Glomerular endothelial cell (primary cell): ENCODE results near the genes C16orf54, PAGR1, ASPHD1, PPP4C and MAPK3.

- RAMPAGE, long total RNA = no peak
Observed at GRCh38 chr16:29318457-29318800, 88.1 kb downstream of the NPIPB11 start.

- RAMPAGE, long total RNA = no peak
Observed at GRCh38 chr16:29607527-29608162, 55.4 kb upstream of the SPN start.

DNA sequence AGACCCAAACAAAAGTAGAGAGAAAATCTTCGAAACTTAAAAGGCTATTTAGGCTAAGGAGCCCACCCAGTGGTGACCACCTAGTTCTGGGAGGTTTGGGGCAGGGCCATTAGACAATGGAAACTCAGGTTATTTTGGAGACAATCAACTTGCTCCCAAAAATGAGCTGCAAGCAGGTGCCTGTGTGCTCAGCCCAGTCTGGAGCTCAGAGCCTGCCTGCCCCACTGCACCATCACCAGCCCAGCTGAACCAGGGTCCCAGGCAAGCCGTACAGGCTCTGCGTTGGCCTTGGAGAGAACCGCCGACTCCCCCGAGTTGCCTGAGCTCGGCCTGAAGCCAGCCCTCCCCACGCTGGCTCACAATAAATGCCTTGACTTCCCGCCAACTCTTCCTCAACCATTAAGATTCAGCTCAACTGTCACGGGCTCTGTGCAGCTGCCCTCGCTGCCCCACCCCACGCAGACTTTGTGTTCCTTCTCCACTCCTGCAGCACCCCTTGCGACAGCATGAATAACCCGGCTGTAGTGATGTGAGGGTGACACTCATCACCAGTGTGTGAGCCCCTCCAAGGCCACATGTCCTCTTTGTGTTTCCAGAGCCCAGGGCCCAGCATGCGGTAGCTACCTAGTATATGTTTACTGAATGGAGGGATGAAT is 4.9 kb upstream of the QPRT start:
- RAMPAGE, long total RNA = no peak

GRCh38 chr16:29745848-29746337 is at the start of gene C16orf54:
Gene C16orf54 (minus strand): TSS chr16:29745990.
- RAMPAGE, long total RNA = no peak

DNA sequence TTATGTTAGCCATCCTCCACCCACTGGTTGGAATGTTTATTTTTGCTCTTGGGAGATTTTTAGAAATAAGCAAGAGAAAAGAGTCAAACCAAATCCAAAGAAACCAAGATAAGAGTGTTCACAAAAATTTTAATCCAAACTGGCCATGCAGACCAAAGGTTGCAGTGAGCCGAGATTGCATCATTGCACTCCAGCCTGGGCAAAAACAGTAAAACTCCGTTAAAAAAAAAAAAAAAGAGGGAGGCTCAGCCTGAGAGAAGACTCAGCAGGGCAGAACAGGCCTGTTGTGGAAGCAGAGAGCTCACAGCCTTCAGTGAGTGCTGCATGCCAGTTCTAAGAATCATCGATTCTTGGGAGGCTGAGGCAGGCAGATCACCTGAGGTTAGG is 12.2 kb upstream of the C16orf54 start:
- RAMPAGE, long total RNA = no peak

DNA sequence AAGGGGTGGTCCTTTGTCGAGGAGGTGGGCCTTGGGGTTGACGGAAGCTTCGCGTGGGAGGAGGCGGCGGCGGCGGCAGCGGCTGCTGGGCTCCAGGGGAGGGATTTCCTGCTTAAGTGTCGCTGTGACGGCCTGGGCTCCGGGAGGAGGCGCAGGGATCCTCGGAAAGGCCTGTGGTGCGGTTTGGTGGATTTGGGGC is 1.6 kb downstream of the MAZ start:
- RAMPAGE, long total RNA = start-site peak on the plus strand centred at position 132 of the sequence, 47 bp wide, 77 and 103 reads in 2 replicates

DNA sequence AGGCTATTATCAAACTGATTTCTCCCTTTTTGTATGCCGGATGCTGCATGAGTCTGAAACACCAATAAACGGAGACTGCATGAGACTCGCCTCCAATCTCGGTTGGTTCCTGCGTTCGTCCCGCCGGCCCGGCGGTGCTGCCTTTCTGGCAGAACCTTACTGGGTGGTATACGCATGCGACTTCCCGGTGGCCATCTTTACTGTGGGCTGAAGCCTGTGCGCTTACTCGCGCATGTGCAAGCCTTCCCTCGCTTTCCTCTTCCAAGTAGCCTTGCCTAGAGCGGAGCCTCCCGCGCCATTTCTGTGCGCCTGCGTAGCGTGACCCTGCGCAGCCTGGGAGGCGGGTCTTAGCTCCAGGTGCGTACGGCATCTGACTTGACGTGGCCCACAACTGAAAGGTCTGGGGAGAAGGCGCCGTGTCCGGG is at the start of gene PAGR1:
Gene PAGR1, plus strand, starts transcription at position 356 of the 425 bp plus-strand sequence.
- RAMPAGE, long total RNA = start-site peak on the plus strand centred at position 366 of the sequence, 75 bp wide, 134 and 81 reads in 2 replicates

DNA sequence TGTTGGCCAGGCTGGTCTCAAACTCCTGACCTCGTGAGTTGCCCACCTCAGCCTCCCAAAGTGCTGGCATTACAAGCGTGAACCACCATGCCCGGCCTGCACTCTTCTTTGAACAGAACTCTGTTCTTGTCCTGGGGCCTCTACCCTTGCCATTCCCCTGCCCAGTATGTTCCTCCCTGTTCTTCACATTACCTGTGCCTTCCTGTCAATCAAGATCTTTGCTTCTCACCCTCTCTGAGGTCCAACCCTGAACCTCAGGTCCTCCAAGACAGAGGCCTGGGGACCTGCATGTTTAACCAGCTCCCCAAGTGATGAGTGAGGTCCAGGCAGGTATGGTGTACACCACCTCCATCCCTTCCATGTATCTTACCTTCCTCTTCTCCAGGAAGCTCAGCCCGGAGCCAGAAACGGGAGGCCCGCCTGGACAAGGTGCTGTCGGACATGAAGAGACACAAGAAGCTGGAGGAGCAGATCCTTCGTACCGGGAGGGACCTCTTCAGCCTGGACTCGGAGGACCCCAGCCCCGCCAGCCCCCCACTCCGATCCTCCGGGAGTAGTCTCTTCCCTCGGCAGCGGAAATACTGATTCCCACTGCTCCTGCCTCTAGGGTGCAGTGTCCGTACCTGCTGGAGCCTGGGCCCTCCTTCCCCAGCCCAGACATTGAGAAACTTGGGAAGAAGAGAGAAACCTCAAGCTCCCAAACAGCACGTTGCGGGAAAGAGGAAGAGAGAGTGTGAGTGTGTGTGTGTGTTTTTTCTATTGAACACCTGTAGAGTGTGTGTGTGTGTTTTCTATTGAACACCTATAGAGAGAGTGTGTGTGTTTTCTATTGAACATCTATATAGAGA is 868 bp upstream of the MVP start:
- RAMPAGE, long total RNA = no peak

DNA sequence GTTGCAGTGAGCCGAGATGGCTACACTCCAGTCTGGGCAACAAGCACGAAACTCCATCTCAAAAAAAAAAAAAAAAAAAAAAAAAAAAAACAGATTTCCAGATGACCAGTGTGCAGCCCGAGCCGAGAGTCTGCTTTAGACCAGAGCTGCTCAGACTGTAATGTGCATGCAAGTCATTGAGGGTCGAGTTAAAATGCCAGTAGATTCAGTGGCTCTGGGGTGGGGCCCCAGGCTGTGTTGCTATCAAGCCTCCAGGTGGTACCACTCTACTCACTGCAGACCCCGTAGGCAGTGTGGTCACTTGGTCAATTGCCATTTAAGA is 3.9 kb downstream of the MVP start:
- RAMPAGE, long total RNA = no peak

GRCh38 chr16:29846126-29846457 is 16.9 kb downstream of the CDIPT start:
- RAMPAGE, long total RNA = no peak

- RAMPAGE, long total RNA = no peak
Observed at GRCh38 chr16:29861045-29861672, 1.9 kb downstream of the CDIPT start.

DNA sequence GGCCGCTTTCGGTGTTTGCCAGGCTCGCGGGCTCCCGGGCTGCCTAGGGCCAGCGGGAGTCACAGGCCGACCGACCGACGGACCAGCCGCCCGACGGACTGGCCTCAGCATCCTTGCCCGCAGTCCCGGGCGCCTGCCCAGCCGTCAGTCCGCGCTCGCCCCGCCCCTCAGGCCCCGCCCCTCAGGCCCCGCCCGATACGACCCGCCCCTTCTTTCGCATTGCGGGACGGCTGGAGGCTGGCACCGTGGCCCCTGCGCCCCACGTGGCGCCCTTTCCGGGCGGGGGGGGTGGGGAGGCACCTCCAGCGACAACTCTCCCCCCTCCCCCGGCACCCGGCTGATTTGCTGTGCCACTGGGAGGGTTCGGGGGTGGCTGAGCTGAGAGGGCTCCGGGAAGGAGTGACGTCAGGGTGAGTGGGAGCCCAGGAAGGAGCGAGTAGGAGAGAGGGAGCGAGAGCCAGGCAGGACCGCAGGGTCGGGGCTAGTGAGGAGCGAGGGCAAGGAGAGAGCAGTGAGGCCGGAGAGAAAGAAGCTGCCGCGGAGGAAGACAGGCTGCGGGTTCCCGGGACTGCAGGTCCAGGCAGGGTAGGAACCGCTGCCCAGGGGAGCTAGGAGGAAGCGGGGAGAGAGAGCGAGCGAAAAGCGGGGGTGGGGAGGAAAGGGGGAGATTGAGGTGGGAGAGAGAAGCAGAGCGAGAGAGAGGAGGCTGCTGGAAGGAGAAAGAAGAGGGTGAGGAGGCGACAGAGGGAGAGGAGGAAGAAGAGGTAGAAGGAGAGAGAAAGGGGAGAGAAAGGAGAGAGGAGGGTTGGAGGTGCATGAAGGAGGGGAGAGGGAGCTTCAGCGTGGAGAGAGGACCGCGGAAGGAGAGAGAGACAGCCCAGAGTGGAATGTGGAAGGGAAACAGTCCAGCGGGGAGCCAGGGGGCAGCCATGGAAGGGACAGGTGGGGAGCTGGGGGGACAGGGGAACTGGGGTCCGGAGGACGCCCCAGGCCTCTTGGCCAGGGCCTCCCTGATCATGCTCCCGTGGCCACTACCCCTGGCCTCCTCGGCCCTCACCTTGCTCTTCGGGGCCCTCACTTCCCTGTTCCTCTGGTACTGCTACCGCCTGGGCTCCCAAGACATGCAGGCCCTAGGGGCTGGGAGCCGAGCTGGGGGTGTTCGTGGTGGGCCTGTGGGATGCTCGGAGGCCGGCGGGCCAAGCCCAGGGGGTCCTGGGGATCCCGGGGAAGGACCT is at the start of gene ASPHD1:
Gene ASPHD1, plus strand, starts transcription at position 332 of the 1,235 bp plus-strand sequence.
- RAMPAGE, long total RNA = start-site peak on the plus strand centred at position 420 of the sequence, 56 bp wide, 19 and 29 reads in 2 replicates

GRCh38 chr16:29972653-29973068 is 1.0 kb upstream of the TAOK2 start:
- RAMPAGE, long total RNA = no peak

DNA sequence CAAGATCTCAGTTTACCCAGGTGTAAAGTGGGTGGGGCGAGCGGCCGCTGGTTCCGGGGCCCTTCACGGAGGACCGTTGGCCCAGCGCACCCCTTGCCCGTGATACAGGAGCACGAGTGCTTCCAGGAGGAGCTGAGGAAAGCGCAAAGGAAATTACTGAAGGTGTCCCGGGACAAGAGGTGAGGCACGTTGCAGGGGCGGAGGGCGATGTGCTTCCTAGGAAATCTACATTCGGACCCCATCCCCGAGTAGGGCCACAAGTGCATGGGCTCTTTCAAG is 337 bp downstream of the INO80E start:
- RAMPAGE, long total RNA = no peak

DNA sequence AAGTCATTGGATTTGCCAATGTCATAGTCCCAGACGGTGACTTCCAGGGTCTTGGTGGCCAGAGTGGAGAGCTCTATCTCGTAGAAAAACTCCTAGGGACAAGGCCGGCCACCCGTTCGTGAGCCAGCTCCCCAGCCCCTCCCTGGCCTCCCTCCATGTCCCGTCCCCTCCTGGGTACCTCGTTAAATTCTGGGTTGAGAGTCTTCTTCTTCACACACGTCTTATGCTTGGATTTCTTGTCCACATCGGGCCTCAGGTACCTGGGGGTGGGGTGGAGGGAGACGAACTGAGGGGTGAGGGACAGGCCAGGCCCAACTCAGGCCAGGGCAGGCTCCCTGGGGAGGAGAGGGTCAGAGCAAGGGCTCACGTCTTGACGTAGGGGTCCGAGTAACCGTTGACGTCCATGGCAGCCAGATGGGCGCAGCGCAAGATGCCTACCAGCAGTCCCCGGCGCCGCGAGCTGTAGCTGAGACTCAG is 4.4 kb downstream of the DOC2A start:
- RAMPAGE, long total RNA = no peak

DNA sequence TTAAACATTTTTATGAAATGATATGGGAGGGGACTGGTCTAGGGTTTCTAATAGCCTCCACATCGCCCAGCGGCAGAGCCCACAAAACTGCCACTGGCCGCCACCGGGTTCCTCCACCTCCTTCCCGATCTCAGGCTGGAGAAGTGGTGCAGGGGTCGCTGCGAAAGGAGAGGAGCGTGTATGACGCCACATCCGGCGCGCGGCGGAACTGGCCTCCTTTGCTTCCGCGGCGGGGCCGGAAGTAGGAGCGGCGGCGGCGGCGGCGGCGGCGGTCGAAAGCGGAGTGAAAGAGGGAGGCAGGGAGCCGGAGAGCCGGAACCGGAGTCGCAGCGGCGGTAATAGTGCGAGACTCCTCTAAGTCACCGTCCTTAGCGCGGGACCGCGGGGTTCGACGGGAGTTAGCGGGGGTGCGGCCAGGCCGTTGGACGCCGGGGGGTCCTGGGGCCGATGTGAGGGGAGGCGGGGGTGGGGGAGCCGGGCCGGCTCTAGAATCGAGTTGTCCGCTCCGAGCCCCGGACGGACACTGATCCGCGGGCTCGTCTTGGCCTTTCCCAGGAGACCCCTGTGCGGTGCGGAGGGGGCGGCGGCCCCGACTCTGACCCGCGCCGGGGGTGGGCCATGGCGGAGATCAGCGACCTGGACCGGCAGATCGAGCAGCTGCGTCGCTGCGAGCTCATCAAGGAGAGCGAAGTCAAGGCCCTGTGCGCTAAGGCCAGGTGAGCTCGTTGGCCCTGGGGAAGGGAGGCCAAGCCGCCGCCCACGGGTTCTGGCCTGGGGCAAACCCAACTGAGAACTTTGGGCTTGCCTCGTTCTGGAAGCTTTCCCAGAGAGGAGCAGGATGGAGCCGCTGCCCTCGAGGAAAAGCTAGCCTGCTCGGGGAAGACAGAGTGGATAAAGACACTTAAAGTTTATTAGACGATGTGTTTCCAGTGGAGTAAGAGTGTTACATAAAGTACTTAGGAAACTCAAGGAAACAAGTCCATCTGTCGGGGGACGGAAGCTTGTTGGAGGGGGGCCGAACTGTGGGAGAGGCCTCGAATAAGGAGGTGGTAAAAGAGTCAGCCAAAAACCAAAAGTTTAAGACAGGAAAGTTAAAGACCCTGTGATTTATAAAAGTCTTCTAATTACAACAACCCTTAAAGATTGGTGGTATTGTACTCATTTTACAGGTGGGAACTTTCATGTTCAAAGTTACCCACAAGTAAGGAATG is at the start of gene PPP4C:
Gene PPP4C, plus strand, starts transcription at position 235 of the 1,211 bp plus-strand sequence.
- RAMPAGE, long total RNA = start-site peak on the plus strand centred at position 262 of the sequence, 61 bp wide, 573 and 585 reads in 2 replicates

- RAMPAGE, long total RNA = no peak
Observed at GRCh38 chr16:30084698-30085796, 6.7 kb downstream of the TBX6 start.

DNA sequence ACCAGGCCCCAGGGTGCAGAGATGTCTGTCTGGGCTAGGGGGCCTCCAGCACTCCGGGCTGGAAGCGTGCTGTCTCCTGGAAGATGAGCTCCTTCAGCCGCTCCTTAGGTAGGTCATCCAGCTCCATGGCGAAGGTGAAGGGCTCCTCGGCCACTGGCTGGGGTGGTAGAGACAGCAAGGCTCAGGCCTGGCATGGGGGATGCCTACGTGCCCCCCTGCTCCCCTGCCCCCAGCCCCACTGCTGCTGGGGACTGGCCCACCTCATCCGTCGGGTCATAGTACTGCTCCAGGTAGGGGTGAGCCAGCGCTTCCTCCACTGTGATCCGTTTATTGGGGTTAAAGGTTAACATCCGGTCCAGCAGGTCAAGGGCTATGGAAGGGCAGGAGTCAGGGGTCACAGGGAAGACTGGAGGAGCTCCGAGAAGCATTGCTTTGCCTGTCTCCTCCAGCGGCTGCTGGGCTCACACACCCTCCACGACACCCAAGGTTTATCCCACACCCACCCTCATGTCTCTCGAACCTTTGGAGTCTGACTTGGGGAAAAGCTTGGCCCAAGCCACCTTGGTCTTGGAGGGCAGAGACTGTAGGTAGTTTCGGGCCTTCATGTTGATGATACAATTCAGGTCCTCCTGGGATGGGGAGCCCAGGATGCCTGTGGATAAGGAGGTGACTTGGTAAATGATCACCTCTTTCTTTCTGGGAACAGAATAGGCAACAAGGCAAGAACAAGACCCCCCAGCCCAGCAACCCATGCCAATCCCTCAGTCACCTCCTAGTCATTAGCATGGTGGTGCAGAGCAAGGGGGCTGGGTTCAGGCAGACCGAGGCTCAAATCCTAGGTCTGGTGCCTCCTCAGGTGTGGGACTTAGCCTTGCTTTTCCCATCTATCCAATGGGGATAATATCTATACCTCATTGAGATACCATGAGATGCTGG is 3.6 kb upstream of the GDPD3 start:
- RAMPAGE, long total RNA = no peak

DNA sequence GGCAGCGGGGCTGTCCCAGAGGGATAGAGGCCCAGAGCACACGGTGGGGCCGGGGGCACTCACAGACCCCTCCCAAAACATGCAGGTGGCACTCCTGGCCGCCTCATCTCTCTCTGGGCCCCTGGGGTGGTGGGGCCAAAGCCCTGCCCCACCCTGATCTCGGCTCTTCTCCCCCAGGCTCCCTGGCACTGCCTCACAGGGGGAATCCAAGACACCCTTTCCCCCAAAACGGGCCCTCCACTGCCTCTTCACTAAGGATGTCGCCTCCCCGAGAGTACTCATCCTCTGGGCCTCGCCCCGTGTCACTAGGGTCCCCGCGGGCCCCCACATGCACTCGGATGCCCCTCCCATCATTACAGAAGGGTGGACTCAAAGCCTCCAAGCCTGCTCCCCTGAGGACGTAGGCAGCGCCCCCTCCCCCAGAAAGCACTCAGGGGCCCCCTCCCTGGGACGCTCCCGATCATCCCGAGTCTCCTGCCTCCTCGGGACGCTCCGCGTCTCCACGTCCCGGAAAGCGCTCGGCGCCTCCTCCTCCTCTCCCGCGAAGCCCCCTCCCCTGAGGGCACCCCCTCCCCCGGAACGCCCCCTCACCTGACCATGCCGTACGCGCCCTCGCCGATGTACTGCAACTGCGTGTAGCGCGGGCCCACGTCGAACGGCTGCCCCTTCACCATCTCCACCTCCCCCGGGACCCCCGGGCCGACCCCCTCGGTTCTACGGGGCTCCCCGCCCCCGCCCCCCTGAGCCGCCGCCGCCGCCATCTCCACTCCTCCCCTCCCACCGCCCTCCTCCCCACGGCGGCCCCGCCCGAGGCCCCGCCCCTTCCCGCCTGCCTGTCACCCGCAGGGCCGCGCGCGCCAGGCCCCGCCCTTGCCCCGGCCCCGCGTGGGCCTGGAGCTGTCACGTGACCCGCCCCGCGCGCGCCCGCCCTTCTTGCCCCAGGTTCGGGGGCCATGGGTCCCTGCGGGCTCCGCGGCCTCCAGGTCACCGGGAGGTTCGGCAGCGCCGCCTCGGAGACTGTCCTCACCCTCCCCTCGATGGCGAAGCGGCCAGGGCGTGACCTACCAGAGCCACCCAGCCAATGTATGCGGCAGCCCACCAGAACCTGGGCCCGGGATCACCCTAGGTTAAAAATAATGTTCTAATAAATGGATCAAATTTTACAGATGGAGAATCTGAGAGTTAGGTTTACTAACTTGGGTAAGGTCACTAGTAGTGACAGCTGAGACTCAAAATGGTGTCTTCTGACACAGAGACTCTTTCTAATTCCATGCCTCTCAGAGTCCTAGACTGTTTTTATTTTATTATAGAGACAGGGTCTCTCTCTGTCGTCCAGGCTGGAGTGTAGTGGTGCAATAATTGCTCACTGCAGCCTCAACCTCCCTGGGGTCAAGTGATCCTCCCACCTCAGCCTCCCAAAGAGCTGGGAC is at the start of gene MAPK3:
Gene MAPK3, minus strand, starts transcription at position 772 of the 1,430 bp plus-strand sequence.
- RAMPAGE, long total RNA = start-site peak on the minus strand centred at position 679 of the sequence, 124 bp wide, 112 and 256 reads in 2 replicates

DNA sequence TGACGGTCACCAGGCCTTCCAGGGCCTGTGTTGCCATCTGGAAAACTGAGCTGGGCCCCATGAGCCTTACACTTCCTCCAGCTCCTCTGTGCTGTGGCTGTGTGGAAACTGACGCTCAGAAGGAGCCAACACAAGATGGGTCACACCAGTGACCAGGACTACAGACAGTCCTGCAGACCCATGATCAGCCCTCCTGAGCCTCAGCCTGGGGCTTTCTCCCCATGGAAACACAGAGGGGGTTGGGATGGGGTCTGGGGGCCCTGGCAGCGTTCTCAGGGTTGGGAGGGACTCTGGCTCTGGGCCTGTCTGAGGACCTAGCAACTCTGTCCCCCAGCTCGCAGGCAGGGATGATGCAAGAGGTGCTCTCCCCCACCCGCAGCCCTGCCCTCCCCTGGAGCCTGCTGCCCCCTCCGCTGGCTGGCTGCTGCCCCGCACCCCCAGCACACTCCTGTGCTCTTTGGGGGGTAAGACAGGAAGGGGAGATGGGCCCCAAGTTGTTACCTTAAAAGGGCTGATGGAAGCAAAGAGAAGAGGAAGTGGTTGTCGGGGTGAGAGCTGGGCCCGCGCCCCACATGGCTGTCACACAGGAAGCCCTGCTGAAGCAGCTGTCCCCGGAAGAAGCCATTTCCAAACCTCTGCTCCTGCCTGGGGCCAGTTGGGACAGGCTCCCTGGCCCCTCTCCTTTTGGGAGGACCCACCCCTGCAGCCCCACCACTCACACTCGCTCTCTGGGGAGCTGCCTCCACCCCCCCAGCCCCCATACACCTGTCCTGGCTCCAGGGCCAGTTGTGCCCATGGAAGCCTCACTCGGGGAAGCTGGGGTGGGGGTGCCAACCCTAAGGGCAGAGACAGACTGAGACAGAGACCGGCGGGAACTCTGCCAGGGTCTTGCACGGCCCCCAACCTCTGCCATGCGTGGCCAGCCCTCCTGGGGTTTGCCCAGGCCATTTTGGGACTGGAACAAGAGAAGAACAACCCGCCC is 2.4 kb downstream of the CORO1A start:
- RAMPAGE, long total RNA = no peak